ENCODE measurements around the genes MKRN2OS and IQSEC1.

- PRO-cap: no peak
Measured at GRCh38 chr3:12350508-12350900, 61.6 kb downstream of the PPARG start.

GRCh38 chr3:12351204-12351743, 62.4 kb downstream of the PPARG start:
- PRO-cap: no peak

DNA sequence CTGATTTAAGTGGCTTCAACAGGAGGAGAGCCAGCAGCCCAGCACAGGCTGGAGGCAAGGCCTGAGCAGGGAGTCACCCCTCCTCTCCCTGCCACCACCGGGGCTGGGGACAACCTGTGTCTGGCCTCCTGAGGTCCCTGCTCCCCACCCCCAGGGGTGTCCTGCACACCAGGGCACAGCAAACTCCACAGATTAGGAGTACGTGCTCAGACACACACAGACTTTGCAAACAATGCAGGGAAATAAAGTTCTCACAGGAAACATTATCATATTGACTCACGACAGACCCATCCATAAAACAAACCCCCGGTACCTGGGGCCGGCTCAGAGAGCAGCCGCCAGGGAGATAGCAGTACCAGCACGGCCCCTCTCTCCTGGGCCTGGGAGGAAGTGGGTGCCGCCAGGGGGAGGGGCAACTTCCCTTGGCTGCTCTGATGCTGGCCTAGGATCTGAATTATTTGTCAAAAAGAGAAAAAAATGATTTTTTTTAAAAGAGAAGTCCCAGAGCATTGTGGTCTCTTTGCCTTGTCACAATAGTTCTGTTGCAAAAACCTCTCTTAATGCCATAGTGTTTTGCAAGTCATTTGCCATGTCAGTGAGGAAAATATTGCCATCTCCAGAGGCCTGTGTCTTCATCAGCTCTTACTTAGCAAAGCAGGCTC, 21.9 kb upstream of the TSEN2 start:
- PRO-cap: no peak

DNA sequence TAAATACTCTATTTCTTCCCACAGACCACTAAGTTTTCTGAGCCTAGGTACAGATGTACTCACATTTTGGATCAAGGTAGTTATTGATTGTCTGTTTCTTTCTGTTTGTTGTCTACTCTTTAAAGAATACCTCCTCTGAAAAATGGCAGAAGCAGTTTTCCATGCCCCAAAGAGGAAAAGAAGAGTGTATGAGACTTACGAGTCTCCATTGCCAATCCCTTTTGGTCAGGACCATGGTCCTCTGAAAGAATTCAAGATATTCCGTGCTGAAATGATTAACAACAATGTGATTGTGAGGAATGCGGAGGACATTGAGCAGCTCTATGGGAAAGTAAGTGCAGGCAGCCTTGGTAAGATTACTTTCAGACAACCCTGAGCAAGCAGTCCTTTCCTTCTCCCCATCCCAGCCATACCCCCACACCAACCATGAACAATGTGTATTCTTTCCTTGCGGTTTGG, 5.4 kb downstream of the TSEN2 start:
- PRO-cap: no peak

DNA sequence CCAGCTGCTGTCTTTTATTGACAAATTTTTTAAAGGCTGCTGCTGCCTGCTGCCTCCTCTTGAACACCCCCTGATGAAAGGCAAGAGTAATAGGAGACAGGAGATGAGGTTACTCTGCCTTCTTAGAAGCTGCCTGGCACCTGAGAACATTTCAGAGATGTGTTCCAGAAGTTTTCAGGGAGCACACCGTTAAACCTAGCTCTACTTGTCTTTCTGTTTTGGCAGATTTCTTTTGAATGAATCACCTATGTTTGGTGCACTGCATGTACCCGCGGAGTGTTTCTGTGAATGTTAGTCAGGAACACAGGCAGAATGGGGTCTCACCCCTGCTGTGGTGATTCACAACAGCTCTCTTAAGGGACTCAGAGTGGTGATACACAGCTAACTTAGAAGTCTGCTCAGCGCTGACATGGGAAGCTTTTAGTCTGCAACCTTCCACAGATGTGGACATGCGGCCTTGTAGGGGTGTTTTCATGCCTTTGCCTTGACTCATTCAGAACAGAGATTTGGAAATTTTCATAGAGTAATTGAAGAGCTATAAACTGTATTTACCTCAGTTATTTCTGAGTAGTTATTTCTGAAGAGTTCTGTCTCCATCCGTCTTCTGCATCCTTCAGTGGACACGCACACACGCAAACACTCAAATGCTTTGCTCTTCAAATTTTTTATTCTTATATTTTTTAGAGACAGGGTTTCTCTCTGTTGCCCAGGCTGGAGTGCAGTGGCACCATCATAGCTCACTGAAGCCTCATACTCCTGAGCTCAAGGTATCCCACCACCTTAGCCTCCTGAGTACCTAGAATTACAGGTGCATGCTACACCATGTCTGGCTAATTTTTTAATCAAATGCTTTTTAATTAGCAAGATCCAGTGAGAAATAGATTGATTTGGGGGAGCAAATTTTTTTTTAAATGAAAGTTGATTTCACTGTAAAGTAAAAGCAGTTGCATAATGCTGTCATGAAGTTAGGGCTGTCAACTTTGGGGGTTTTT, 24.2 kb downstream of the TSEN2 start:
- PRO-cap: no peak

GRCh38 chr3:12544988-12546096, at the start of gene MKRN2OS:
Gene MKRN2OS (minus strand): TSS chr3:12545499.
- PRO-cap: no peak

DNA sequence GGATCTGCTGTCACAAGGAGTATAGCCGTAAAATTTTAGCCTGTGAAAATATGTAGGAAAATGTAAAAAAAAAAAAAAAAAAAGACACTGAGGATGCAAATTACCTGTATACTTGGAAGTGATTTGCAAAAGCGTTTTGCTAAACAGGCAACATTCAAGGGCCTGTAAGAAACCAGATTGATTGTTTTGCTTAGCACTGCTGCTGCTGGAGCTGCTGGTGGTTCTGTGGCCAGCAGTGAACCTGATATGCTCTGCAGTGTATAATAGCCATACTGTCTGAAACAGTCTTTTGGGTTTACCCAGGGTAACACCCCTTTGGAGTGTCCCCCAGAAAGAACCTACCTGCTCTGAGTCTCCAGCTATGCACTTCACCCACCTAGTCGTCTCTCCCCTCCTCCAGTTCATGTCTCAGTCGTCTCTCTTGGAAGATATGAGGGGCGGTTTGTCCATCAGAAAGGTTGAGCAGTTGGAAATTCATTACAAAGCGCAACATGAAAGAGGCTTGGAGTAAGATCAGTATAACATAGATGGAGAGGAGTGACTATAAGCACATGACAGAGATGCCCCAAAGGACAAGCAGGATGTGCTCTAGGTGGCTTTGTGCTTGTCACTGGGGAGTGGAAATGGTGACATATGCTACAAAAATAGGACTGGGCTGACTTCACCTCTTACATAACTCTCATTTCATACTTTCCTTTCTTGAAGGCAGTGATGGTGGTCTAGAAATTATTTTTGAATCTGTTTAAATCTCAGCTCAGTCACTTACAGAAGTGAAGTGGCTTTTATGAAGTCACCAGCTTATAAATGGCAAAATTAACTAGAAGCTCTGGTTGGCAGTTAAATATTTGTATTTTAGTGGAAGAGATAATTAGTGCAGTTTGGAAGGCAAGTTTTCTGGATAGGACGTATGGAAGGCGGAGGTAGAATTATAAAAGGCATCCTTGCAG, 3.8 kb downstream of the MKRN2 start:
- PRO-cap: no peak

GRCh38 chr3:12676345-12676572, 12.3 kb upstream of the RAF1 start:
- PRO-cap: no peak

DNA sequence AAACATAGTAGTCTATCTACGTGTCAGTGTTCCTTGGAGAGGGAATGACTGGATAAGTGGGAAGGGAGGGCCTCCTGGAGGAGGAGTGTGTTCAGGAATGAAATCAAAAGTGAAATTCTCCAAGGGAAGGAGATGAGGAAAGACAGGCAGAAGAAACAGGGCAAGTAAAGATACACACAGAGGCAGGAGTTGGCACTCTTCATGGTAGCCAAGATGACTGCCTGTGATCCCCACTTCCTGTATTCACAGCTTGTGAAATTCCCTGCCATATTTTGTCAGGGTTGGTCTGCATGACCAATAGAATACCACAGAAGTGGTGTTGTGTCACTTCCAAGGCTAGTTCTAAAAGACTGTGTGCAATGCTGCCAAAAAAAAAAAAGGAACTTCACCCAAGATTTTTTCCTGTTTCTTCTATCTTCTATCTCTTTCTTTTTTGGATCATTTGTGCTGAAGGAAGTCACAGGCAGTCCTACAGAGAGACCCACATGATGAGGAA, 17.9 kb upstream of the RAF1 start:
- PRO-cap: no peak

DNA sequence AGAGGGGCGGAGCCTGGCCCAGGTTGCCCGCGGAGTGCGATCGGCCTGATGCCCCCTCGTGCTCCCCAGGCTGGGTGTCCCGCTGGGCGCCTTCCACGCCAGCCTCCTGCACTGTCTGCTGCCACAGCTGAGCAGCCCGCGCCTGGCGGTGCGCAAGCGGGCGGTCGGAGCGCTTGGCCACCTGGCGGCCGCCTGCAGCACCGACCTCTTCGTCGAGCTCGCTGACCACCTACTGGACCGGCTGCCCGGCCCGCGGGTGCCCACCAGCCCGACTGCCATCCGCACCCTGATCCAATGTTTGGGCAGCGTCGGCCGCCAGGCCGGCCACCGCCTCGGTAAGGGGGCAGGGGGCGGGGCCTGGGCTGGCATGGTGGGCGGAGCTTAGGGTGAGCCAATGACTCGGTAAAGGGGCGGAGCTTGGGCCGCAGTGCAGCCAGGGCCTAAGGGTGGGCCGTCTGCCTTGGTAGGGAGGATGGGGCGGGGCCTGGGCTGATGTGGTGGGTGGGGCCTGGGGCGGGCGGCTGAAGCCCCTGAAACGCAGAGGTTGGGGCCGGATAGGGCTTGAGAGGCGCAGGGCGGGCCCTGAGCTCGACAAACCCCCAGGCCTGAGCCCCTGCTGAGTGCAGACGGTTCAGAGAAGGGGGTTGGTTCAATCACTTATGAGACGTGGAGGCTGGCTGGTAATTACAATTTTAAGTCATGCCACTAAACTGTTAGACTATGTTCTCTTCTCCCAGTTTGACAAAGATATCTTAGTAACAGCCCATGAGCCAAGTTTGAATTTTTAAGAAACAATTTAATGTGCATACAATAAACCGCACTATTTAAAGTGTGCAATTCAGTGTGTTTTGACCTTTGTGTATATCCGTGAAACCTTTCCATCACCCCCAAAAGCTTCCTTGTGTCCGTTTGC, 13.8 kb downstream of the CAND2 start:
- PRO-cap: bidirectional peak, plus-strand start at position 540 of the sequence, minus-strand start at position 337 of the sequence

DNA sequence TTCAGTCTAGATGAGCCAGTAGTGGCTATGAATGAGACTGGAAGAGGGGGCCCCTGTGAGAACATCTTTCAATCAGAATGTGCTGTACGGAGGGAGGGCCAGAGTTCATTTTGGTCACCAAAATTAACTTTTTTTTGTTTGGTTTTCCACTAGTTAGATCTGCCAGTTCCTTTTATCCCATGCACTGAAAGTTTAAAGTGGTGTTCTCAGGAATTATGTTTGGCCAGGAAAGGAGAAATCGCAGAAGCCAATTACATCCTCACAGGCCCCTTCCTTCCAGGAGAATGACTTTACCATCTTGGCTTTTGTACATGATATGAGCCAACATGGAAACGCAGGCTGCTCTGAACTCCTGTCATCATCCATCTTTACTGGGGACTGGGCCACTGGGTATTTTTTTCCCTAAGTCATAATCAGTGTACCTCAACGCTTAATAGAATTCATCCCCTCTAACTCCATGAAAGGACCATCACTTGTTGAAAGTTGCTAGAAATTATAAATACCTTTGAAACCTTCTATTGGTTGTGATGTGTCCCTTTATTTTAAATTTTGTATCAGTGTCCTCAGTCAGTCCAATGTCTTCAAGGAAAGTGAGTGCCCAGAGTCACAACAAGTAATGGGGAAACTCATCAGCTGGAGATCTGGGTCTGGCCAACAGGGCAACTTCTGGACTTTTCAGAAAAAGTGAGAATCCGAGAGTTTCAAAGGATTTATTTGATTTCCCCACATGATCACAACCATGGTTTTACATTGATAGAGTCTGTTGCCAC, 55.3 kb upstream of the RPL32 start:
- PRO-cap: no peak

DNA sequence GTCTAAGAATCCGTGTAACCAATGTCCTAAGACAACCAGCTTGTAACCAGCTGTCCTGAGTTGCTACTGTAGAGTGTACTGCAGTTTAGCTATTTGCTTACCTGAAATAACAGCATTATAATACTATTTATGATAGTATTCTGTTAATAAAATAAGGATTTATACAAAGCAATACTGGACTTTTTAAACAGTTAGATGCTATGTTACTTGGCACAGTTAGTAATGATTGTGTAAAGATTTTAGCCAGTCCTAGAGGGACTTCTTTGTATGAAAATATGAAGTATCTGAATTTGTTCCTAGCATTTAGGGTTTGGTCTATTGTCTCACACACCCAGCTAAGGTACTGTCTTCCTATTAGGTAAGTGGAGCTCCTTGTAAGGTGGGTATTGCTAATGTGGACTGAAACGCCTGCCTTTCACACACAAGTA, 58.7 kb upstream of the RPL32 start:
- PRO-cap: no peak

DNA sequence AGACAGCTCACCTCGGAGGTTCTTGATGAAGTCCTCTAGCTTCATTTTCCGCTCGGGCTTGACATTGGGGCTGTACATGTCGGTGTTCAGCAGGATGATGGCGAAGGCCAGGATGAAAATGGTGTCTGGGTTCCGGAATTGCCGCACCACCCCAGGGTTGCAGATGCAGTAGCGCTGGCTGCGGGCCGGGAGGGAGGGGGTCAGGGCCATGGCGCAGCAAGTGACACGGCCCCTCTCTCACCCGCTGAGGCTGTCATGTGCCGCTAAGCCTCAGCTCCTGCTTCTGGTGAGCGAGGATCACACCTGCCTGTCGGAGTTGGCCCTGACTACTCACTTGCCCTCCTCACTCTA, 79.0 kb upstream of the RPL32 start:
- PRO-cap: no peak

GRCh38 chr3:12959657-12960314, 113.4 kb downstream of the IQSEC1 start:
- PRO-cap: no peak

GRCh38 chr3:12967538-12967792, 105.8 kb downstream of the IQSEC1 start:
- PRO-cap: bidirectional peak, plus-strand start at chr3:12967989, minus-strand start at chr3:12967688

DNA sequence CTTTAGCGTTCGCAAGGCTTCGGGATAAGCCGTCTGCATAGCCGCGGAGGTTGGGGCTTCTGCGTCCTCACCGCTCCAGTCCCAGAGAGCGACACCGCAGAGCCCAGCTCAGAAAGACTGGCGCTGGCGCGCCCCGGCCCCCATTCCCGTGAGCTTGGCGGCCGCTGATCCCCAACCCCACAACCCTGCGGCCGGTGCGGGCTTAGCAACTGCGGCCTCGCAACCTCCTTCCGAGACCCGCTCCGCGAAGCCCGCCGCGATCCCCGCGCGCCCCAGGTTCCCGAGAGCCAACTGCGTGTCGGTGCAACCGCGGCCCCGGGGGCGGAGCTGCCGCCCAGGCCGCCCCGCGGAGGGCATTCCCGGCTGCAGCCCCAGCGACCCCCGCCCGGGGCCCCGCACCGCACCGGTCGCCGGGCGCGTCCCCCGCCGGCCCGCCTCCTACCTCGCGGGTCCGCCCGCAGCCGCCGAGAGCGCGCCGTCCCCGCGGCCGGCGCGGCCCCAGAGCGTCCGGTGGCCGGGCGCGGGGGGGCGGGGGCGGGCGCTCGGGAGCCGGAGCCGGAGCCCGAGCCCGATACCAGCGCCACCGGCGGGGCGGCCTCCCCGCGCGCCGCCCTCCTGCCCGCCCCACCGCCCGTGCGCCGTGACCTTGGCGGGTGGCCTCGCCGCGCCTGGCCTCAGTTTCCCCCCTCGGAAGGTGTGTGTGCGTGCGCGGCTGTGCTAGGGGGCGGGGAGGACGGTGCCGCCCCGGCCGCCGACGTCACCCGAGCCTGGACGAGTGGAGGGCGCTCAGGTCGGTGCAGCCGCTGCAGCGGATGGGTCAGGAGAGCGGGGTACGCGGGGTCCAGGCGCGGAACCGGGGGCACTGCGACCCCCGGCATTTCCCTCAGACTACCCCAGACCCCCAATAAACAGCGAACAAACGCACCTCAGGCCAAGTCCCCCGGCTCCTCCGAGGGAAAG, 79.3 kb downstream of the IQSEC1 start:
- PRO-cap: bidirectional peak, plus-strand start at position 180 of the sequence, minus-strand start at position 96 of the sequence; bidirectional peak, plus-strand start at position 789 of the sequence, minus-strand start at position 777 of the sequence

- PRO-cap: no peak
Measured at GRCh38 chr3:13021021-13021580, 52.1 kb downstream of the IQSEC1 start.

- PRO-cap: no peak
Measured at GRCh38 chr3:13072917-13073830, at the start of gene IQSEC1. Gene IQSEC1 (minus strand): TSS chr3:13073429.

DNA sequence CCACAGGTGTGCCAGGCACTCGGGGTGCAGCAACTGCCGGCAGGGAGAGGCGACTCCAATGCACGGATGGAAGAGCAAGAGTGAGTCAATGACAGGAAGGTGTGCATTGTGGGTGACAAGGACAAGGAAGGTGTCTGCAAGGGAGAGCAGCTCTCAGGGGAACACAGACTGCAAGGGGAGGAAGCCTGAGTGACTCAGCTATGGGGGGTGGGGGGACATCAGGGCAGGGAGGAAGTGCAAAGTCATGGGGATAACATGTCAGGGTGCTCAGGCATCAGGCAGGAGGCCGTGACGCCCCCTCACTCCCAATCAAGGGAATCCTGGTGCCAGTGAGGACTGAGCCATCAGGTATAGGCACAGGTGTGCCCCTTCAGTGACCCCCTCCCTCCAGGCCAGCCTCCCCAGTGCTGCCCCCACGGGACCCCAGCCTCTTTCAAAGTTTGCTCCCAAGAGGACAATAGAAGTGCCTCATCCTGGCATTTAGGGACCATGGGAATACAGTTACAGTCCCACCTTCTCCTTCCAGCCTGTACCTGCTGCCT, 67.3 kb downstream of the NUP210 start:
- PRO-cap: no peak

DNA sequence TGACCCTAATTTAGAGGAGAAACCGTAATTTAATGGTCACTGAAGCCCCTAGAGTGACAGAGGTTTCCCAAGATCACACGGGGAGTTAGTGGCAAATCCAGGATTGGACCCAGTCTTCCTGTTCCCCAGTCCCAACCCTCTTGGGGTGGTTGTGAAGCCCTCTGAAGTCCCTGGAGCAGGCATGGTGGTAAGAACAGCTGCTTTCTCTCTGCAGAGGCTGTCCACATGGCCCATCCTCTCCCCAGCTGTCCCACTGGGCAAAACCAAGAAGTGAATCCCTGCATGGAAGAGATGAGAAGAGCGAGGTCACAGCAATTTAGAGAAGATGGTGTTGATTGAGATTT, 14.9 kb upstream of the HDAC11 start:
- PRO-cap: unidirectional peak, plus-strand start at position 59 of the sequence

Measured in endodermal cell (in vitro differentiated cells).